Cardiac fibroblast (primary cell): ENCODE measurements around the genes DLAT and TTC12.

- RRBS: no CpG with 5 or more reads among the region's 1 CpG
These were observed 47.7 kb downstream of the ALG9 start for GRCh38 chr11:111823650-111824162.

- RRBS: no CpG with 5 or more reads among the region's 9 CpGs
These were observed 5.7 kb downstream of the DIXDC1 start for GRCh38 chr11:111942841-111943305.

- RRBS: no CpG with 5 or more reads among the region's 7 CpGs
These were observed 23.8 kb downstream of the DIXDC1 start for GRCh38 chr11:111960810-111961551.

GRCh38 chr11:111977167-111978057, 40.3 kb downstream of the DIXDC1 start:
- RRBS: under 1% methylated on average over 34 of the region's 65 CpGs

- RRBS: 2% methylated on average over 11 of the region's 81 CpGs
These were observed at the start of gene DLAT for GRCh38 chr11:112024621-112025753. Gene DLAT (plus strand): TSS chr11:112025408.

- RRBS: no CpG with 5 or more reads among the region's 12 CpGs
These were observed 3.7 kb downstream of the TIMM8B start for GRCh38 chr11:112082396-112083727.

DNA sequence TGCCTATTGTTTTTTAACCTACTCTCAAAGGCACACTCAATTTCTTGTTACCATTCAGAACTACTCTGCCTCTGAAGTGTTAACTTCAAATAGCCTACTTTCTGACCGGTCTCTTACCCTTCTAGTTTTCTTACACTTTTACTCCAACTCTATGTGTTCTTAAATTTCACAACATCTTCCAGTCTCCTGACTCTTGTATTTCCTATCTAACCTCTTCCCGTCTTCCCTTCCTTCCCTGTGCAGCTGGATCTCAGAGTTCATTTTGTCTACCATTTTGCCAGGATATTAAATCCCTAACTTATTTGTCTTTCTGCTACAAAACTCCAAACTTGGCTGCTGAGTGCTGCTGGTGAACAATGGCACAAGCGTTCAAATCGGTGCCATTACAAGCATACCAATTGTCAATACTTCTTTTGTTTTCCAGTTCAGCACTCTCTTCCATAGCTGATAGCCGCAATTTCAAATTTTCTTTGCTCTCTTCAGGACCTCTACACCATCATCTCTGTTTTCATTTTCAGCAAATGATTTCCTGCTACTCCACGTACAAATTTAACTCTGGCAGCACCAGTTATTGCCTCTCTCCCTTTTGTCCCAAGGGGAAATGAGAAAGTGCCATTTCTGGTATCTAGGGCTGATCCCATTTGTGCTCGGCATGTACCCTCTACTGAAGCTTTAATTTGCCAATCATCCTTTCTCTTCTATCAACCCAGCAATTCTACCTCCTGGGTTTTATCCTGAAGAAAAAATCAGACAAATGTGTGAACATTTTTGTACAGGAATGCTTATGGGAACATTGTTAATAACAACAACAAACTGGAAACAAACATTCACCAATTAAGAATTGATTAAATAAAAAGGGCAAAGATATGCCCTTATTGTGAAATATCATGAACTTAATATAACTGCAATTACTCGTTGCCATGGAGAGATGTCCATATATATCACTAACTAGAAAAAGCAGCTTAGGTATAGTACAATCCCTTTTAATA, 13.3 kb downstream of the IL18 start:
- RRBS: no CpG with 5 or more reads among the region's 8 CpGs

DNA sequence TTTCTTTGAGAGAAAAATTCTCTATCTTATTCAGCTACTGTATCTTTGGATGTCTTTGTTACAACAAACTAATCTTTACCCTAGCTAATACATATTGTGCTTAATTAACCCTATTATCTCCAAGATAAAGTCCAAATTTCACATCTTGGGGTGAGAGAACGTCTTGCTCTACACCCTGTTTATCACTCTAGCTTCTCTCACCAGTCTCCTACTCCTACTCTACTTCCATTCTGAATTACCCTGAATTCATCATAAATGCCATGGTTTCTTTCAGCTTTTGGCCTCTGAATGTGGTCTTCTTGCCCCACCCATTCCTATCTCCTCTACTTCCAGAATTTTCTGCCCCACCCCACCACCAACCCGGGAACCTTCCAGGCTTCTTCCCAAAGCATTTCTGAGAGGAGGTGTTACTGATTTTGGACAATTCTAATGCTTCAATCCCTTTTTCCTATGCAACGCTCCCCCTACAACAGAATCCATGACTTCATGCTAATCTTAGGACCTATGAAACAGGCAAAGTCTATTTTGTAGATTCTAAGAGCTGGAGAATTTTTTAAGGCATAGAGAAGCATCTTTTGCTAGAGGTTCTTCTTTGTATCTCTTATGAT, 11.0 kb downstream of the IL18 start:
- RRBS: no CpG with 5 or more reads among the region's 3 CpGs

DNA sequence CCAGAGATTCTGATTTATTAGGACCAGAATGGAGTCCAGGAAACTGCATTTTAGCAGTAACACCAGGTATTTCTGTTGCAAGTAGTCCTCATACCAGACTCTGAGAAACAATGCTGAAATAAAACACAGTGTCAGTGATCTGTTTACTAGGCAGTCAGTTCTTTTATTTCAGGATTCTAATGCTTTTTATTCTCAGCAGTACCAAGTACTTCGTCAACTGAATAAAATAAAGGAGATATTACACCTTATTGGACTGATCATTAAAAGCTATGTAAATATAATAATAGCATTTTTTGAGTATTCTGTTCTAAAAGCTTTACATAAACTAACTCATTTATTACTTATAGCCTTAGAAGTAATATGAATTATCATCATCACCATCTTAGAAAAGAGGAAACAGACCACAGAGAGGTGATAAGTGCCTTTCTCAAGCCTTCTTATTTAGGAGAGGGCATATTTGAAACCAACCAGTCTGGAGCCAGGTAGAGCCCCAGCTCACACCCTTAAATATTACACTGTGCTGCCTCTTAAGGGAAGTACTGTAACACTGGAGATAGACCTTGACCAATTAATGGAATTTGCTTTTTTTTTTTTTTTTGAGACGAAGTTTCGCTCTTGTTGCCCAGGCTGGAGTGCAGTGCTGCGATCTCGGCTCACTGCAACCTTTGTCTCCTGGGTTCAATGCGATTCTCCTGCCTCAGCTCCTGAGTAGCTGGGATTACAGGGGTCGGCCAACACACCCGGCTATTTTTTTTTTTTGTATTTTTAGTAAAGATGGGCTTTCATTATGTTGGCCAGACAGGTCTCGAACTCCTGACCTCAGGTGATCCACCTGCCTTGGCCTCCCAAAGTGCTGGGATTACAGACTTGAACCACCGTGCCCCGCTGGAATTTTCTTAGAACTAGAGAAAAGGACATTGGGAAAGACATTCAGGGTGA, 2.3 kb downstream of the BCO2 start:
- RRBS: no CpG with 5 or more reads among the region's 11 CpGs

DNA sequence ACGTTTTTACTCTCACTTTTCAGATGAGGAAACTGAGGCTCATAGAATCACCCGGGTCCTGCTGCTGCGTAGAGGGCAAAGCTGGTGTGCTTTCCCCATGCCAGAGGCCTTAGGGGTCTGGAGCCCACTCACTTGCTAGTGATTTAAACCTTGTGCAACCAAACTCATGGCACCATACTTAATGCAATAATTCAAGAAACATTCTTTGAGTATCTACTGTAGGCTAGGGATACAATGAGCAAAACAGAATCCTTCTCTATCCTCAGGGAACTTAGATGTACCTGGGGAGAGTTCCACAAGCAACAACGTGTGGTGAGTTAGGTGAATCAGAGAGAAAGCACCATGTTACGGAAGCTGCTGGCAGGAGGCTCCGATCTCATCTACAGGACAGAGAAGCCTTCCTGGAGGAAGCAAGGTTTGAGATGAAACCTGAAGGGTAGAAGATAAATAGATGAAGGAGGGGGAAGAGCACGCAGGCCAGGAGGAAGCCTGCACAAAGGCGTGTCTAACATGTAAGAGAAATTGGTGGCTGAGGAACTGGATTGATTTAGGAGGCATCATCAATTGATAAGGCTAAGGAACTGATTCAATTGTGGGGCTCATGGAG, 103.4 kb upstream of the PLET1 start:
- RRBS: no CpG with 5 or more reads among the region's 8 CpGs

DNA sequence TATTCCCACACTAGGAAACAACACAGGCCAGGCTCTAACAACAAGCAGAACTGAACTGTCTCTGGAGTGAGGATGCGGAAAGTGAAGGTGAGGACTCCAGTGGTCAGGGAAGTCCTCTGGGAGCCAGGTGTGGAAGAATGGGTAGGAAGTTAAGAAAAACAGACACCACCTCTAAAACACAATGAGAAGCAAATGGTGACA, 298.5 kb upstream of the PLET1 start:
- RRBS: no CpG with 5 or more reads among the region's 1 CpG

- RRBS: no CpG with 5 or more reads among the region's 3 CpGs
These were observed 108.9 kb upstream of the NCAM1 start for GRCh38 chr11:112852402-112852631.

GRCh38 chr11:113056801-113057534, 95.7 kb downstream of the NCAM1 start:
- RRBS: no CpG with 5 or more reads among the region's 5 CpGs

DNA sequence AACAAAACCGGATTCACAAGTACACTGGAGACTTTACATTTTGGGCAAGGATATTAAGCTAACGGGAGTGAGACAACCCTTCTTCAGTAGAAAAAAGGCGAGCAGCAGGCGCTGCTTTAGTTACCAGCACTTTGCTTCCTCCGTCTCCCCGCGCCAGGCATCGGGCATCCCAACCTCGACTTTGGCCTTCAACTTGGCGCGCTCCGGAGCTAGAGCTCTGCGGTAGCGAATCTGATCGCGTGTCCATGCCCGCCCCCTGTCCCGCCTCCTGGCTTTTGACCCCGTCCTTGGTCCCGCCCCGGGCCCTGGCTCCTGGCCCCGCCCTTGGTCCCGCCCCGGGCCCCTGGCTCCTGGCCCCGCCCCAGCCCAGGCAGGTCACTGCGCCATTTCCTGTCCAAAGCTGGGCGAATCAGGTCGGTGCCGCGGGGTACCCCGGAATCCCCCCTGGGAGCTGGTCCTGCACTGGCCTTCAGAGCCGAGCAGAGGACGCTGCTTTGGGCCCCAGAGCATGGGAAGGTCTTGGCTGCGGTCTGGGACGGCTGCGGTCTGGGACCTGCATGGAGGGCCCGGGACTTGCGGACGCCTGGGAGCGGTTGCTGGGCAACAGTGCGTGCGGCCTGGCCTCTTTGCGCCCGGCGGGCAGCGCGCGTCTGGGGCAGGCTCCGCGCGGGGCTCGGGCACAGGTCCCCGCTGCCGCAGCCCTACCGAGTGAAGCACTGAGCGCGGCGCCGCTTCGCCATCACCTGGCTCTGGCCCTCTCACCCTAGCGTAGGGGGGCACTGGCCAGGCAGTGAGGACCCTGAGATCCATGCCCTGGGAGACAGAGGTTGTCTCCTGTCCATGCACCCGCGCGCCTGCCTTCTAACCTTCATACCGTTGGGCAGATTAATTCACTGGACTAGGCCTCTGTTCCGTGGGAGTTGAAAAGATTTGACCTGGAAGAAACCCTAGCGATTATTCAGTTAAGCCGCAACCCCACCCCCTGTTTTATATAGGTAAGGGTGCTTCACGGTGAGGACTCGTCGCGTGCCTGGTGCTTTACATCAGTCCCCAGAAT, at the start of gene TTC12:
Gene TTC12, plus strand, starts transcription at position 378 of the 1,057 bp plus-strand sequence.
- RRBS: 1% methylated on average over 25 of the region's 72 CpGs

DNA sequence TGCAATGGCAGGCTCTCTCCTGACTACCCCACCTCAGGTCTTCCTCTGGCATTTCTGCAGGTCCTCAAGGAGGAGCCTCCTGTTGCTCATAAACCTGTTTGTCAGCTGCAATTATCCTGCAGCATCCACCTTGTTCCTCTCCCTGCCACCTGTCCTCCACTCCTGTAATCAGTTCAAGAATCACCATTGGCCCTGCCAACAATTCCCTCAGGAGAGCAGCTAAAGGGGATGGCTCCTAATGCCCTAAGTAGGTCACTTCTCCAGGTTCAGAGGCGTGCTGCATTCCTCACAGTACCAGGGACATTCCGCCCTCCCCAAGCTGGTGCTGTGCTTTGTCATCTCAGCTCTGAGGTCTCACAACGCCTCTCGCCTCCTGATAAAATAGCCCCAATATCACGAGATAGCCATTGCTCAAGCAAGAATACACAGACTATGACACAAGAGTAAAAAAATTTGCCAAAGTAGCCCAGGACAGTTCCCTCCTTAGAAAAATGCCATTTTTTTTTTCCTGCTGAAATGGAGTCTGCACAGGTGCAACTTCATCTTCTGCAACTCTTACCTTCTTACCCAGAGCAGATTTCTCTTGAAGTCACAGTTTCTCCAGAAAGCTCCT, 2.2 kb downstream of the CLDN25 start:
- RRBS: no CpG with 5 or more reads among the region's 5 CpGs

- RRBS: no CpG with 5 or more reads among the region's 3 CpGs
These were observed 2.6 kb downstream of the USP28 start for GRCh38 chr11:113872843-113873187.

- RRBS: no CpG with 5 or more reads among the region's 33 CpGs
These were observed 339 bp downstream of the USP28 start for GRCh38 chr11:113875035-113875430.

GRCh38 chr11:114070515-114071219, 11.2 kb downstream of the ZBTB16 start:
- RRBS: no CpG with 5 or more reads among the region's 6 CpGs

- RRBS: 91% methylated on average over 2 of the region's 20 CpGs
These were observed 14.1 kb downstream of the ZBTB16 start for GRCh38 chr11:114073200-114074465.